Measurements from ENCODE around the genes MED17, PIWIL4 and KDM4E.

DNA sequence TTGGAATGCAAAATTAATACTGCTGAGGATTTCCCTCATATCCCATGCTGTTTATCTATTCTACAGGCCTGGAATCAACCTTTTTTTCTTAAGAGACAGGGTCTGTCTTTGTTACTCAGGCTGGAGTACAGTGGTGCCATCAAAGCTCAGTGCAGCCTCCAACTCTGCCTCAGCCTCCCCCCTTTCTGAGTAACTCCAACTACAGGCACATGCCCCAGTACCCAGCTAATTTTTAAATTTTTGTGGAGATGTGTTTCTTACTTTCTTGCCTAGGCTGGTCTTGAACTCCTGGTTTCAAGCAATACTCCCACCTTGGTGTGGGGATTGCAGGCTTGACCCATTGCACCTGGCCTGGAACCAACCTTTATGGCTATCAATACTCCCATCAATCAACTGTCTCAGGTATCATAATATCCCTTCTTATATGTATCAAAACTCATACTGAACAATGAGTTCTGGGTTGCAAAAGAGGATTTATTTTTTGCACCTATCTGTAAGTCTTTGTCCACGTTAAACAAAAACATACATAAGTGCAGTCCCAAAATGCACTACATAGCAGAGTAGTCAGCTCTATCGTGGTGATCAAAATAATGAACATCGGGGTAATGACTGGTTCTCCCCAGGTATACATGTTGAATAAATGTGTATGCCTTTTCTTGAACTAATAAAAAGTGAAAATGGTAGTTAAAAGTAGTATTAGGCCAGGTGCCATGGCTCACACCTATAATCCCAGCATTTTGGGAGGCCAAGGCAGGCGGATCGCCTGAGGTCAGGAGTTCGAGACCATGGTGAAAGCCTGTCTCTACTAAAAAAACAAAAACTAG is 6.4 kb downstream of the TAF1D start:
- RRBS = no CpG with 5 or more reads among the region's 6 CpGs

DNA sequence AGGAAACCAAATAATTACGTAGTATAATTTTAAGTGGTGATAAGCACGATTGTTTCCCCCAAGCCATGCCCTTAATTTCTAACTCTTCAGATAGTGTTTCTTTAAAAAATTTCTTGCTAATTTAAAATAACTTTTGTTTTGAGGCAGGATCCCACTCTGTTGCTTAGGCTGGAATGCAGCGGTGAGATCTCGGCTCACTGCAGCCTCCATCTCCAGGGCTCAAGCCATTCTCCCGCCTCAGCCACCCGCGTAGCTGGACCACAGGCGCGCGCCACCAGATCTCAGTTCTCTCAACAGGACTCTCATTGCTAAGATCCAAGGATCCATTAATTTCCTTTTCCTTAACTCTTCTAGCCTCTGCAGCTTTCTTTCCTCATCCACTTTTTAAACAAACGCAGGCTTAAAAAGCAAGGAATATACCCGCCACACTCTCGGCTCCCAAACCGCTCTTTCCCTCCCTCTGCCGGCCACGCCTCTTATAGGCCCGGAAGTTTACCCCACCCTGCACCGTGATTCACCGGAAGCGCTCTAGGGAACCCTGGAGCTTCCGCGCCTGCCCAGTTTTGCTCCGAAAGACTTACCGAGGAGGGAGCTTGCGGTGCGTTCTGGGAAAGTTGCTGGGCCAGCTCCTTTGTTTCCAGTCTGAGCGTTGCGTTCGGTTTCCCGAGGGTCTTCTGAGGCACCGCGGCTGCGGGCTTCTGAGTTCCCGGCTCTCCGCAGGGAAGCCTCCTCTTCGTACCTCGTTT is at the start of gene MED17:
Gene MED17, plus strand, starts transcription at position 560 of the 746 bp plus-strand sequence.
- RRBS = under 1% methylated on average over 4 of the region's 37 CpGs

GRCh38 chr11:93849672-93850331 is 616 bp downstream of the VSTM5 start:
- RRBS = 41% methylated on average over 16 of the region's 47 CpGs

DNA sequence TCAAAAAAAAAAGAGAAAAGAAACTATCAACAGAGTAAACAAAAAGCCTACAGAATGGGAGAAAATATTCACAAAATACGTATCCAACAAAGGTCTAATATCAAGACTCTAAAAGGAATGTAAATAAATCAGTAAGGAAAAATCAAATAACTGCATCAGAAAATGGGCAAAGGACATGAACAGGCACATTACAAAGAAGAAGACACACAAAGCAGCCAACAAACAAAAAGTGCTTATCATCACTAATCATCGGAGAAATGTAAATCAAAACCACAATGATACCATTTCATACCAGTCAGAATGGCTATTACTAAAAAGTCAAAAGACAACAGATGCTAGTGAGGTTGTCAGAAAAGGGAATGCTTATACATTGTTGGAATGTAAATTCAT is 27.6 kb upstream of the GPR83 start:
- RRBS = no CpG with 5 or more reads among the region's 2 CpGs

- RRBS = no CpG with 5 or more reads among the region's 10 CpGs
These were observed 46.0 kb upstream of the GPR83 start for GRCh38 chr11:94447064-94447689.

DNA sequence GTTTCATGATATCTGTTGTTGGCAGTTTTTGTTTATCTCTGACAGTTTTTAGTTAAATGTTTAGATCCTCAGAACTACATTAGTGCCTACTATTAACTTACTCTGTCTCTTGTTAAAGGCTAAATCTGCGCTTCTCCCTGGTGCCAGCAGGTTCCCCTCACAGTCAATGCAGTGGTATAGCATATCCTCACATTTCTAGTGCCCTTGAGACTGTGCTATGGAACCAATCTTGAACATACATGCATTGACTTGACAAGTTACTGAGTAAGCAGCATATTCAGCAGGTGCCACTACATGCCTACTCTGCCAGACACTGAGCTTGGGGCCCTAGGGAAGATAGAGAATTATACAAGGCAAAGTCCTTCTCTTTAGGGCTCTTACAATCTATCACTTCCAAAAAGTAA is 3.1 kb downstream of the FUT4 start:
- RRBS = no CpG with 5 or more reads among the region's 1 CpG

- RRBS = 94% methylated on average over 4 of the region's 29 CpGs
These were observed at the start of gene PIWIL4 for GRCh38 chr11:94566975-94567745. Gene PIWIL4 (plus strand): TSS chr11:94567368.

DNA sequence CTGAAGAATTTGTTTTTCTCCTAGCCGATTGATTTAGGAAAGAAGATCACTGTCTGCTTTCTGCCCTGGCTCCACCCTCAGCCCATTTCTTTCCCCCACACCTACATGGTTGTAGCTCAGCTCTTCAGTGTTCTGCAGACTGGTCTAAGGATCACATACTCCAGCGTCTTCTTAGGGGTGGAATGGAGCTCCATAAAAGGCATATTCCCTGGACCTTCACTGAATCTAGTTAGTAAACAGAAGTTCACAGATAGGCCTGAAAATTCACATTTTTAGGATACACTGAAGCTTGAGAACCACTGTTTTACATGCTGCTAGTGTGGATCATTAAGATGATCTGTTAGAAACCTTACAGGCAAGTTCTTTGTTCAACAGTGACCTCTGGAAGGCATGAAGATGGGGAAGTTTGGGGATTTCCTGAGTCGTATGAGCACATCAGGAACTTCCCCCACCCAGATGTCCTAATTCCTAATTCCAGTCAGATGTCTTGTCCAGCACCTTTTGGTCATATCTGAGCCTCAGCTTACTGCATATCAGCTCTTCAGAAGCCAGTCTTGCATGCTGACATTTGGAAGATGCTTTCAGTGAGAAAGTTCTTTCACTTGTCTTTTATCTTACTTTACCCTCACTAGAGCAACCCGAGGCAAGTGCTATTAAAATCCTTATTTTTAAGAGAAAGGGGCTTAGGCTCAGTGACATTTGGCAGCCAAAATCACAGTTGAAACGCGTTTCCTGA is 16.9 kb downstream of the PIWIL4 start:
- RRBS = no CpG with 5 or more reads among the region's 6 CpGs

- RRBS = 1% methylated on average over 27 of the region's 57 CpGs
These were observed 611 bp downstream of the AMOTL1 start for GRCh38 chr11:94768672-94769262.

DNA sequence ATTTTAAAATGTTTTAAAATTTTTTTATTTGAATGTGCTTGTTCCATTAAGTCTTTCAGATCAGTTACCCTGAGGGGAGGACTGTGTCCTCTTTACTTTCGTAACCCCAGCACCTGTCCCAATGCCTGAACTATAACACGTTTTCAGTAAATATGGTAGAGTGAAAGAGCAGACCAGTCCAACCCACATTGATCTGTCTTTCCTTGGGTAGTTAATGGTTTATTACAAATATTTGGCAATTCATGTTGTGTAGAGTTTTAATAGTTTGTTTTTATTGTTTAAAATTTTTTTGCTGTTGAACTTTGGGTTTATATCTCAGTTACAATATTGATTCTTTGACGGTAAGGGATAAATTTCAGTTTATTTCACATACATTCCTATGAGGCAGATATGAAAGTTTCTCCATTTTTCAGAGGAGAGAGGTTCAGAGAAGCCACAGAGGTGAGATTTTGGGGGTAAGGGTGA is 27.7 kb downstream of the AMOTL1 start:
- RRBS = no CpG with 5 or more reads among the region's 3 CpGs

DNA sequence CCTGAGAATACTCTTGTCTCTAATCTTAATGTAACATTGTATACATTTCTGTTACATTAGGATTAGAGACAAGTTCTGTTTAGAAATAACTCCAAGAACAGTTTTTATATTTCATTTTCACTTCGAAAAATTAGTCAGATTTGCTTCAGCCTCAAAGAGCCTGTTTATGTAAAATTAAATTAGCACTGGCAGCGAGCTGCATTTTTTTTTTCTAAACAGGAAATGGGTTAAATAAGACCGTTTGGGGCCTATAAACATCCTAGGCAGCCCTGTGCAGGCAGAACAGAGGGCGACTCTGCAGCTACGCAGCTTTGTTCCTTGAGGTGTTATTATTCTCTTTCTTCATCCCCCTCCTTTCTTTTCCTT is 48.8 kb downstream of the CWC15 start:
- RRBS = no CpG with 5 or more reads among the region's 5 CpGs

GRCh38 chr11:94933122-94933640 is 40.2 kb downstream of the CWC15 start:
- RRBS = no CpG with 5 or more reads among the region's 3 CpGs

DNA sequence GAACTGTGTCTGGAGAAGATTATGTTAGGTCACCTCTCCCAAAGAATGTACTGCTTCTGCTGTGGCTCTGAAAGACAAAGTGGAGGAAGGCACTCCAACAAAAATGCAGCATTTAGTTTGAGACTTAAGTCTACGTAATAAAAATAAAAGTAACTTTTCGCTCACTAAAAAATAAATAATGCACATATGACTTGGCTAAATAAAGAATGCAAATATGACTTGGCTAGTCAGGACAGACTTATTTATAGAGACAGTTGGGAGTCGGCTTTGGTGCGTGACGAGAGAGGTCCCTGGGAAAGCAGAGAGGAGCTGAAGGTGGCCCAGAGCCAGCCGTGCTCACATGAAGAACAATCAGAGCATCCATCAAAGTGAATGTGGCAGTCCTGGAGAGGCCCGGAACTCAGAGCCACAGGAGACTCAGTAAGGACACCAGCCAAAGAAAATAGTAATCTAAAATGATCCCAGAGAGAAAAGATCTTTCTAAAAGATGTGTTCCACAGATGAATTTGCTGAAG is 35.0 kb downstream of the CWC15 start:
- RRBS = no CpG with 5 or more reads among the region's 7 CpGs

GRCh38 chr11:95024890-95025396 is at the start of gene KDM4E:
Gene KDM4E (plus strand): TSS chr11:95025258.
- RRBS = no CpG with 5 or more reads among the region's 1 CpG

DNA sequence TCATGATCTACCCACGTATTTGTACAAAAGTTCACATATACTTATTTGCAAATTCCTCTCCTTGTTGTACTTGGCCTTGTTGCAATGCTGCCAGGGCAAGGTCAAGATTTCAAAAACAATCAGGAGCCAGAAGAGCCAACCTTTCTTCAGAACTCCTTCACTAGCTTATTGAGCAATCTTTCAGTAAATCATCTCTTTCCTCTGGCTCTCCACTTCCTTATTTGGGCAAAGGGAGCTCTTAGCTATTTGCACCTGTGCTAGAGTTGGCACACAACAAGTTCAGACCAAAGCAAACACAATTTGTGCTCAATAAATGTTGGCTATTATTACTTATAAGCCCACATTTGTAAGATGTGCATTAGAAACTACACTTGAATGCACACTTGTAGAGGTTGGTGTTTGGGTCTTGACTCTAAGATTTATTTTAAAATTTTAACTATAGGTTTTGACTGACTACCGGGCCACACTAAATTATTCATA is 9.8 kb downstream of the SRSF8 start:
- RRBS = no CpG with 5 or more reads among the region's 2 CpGs

- RRBS = no CpG with 5 or more reads among the region's 6 CpGs
These were observed 1.6 kb downstream of the SESN3 start for GRCh38 chr11:95229371-95229834.

GRCh38 chr11:95242303-95243193 is 11.5 kb upstream of the SESN3 start:
- RRBS = no CpG with 5 or more reads among the region's 10 CpGs

- RRBS = no CpG with 5 or more reads among the region's 5 CpGs
These were observed 264.7 kb upstream of the SESN3 start for GRCh38 chr11:95495538-95496263.

DNA sequence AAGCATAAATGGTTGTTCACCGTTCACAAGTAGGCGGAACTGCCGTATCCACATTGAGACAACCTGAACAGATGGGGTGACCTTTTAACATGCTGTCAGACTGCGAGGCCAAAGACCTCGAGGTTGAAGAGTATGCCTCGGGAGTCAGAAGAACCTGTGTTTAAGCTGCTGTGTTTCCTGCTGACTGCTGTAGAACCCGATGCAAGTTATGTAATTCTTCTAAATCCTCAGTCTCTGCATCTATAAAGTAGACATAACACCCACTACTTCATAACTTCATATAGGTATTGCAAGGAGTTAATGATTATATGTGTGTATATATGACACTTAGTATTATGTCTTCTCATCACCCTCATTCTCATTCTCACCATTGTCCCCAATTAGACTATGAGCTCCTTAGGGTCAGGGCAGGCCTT is 199.2 kb downstream of the FAM76B start:
- RRBS = no CpG with 5 or more reads among the region's 7 CpGs

DNA sequence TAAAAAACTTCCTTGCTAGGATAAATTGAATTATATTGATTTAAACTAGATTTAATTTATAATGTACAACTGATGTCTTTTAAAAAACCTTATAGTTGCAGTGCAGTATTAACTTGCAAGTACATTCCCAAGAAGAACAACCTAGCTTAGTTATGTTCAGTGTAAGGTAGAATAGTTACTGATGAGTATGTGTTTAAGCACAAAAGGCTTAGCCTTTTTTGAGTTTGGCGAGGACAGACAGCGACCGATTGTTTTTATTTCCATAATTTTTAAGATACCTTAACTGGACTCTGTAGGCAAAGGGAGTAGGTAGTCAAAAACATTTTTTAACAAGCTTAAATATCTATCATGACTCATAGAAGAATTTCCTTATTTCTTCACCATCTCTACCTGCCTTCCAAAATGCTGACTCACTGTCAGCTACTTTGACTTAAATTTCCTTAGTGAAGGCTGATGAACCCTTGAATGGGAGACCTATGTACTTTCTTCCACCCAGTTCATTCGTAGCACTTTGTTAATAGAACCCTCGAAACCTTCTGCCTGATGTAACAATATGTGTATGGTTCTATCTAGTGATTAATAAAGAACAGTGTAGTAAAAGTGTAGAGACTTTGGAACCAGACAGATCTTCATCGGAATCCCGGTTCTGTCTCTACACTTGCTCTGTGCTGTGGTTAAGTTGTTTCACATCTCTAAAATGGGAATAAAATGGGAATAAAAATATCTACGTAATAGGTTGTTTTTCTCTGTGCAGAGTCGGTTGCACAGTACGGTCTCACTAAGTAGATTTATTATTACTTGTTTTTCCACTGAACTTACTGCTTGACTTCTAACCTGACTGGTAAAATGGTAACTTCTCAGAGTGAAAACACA is 1.1 kb upstream of the MTMR2 start:
- RRBS = no CpG with 5 or more reads among the region's 10 CpGs